Neutrophil (primary cell): Measurements from ENCODE around the gene GXYLT2.

GRCh38 chr3:72124064-72124482 lies 339.1 kb upstream of the PROK2 start:
- PRO-cap = no peak

DNA sequence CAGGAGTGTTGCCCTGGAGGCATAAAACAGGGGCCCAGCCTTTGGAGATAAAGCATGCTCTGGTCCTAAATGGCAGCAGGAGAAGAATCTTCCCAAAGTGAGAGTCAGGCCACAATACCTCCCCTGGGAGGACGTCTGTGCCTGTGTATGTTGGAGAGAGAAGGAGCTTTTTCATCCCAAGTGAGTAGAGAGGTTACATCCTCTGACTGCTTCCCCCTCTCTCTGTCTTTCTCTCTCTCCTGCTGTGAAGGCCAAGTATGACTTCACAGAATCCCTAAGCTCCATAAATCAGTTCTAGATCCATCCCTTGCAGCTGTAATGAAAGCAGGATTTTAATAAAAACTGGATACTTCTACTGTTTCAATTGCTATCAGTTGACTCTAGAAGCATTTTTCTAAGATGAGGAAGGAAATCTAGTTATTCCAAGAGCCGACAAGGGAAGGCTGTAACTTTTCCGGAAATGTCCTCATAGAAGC lies 389.1 kb upstream of the PROK2 start:
- PRO-cap = no peak

DNA sequence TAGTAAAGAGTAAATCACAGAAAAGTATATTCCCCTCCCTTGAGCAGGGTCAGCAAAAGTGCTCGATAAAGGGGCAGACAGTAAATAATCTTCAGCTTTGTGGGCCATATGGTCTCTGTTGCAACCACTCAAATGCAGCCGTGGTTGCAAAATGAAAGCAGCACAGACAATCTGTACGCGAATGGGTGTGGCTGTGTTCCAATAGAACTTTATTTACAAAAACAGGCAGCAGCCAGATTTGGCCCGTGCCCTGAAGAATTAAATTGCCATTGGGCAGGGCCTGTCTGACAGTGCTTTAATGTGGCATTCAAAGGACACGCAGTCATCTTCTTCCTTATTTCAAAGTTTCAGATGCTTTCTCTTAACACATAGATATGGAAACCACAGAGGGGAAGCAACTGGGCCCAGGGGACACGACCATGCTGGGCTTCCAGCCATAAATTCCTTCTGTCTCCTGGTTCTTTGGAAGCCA lies 489.6 kb upstream of the PROK2 start:
- PRO-cap = no peak

DNA sequence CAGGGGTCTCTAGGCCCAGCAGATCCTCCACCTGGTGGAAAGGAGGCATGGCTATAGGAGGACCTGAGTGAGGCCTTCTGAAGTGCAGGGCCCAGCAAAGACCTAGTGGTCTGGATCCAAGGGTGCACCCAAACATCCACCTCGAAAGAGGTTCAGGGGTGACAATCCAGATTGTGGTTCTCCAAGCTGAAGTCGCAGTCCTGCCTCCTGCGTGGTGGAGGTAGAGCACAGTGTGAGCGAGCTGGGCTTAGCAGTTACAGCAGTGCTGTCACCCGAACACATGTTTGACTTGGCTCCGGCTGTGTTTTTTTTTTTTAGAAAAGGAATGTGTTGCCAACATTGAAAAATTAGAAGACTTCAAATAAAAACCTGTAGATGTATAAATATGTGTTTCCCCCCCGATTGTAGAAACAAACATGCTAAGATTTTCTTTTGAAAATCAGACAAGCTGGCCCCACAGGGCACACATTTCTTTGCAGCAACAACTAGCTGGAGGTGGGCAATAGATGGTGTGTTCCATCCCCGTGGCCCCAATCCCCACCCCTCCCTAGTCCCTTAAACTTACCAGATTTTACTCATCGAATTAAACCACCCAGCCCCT lies 530.8 kb downstream of the SHQ1 start:
- PRO-cap = no peak

DNA sequence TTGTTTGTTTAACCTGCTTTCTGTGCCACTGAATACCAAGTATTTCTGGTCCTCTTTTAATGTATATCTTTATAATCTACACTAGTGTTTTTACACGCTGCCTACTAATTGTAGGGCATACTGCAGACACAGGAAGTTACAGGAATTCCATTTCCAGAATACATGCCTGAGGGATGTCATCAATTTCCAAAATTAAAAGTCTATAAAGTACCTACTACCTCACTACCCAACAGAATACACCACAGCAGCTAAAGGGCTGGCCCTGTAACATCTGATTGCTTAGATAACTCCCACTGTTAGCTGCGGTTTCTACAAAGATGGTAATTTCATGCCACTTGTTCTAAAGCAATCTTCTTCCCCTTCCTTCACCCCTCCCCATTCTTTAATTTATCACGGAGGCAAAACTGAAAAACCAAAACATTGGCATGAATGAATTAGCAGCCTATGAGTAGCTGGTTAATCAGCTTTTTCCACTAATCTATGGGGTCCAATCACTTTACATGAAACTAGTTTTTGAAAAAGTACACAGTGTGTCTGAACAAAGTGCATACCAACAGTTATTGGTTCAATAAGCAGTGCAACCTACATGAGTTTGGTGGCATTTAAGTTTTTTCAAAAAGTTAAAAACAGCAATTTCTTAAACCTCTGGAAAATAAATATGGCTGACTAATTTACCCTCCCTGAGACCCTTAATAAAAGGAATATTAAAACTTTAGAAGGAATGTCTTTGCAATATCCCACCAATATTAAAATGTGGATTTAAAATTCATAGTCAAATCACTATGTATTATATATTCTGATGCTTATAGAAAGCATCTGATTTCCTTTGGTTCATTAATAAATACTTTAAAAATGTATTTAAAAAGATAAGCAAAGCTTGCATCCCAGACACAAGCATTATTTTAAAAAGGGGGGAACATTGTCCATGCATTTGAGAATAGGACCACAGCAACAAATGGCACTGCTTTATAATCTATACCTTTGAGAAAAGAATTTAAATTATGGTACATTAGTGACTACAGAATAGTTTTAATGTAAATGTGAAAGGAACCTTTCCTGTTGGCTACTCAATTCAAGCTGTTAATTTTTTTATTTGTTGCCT lies 472.4 kb downstream of the SHQ1 start:
- PRO-cap = no peak

DNA sequence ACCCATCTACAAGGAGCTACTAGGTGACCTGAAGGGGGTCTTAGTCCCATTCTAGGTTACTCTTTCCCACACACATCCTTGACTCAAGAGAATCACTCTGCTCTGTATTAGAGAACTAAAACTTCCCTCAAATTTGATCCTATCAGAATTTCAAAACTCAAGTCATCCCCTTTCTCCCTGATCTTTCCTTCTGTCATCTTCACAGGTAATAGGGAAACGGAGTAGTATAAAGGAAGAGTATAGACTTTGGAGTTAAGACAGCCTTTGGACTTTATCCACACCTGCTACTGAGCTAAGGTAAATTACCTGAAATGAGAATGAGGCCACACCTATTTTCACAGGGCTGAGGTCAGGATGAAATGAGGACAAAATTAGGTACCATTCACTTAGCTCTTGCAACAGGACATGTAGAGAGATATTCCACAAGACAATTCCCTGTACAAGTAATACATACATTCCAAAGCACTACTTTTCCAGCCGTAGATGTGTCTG lies 462.0 kb downstream of the SHQ1 start:
- PRO-cap = no peak

GRCh38 chr3:72655018-72655445 lies 193.2 kb downstream of the SHQ1 start:
- PRO-cap = no peak

- PRO-cap = no peak
Measured at GRCh38 chr3:72738283-72739467, 109.6 kb downstream of the SHQ1 start.

GRCh38 chr3:72887806-72888807 lies at the start of gene GXYLT2:
Gene GXYLT2, plus strand, starts transcription at chr3:72888046.
- PRO-cap = no peak

DNA sequence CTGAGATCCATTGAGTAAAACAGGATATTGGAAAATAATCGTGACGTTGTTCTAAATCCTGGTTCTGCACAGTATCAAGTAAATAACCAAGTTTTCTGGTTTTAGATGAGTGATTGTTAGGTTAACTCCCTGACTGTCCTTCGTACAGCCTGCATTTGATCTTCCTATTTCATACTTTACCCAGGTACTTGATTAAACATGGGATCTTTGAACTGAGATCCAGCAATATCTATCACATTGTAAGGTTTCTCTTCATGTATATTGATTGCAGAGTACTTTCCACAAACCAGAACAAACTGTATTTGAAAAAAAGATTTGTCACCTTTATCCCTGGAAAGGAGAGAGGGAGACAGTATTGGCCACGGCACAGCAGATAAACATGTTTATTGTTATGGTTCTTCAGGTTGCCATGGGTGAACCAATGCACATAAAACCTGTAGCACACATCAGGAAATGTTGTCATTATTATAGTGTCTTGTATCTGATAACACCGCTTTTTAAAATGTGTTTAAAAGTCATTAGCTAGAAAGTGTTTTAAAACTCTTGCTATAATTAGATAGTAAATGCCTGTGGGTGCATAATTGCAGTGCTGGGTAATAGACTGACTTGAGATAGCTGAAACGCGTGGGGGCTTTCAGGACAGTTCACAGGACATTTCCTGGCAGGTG lies 36.0 kb upstream of the PPP4R2 start:
- PRO-cap = no peak

- PRO-cap = no peak
Measured at GRCh38 chr3:72979478-72980137, 17.0 kb upstream of the PPP4R2 start.

GRCh38 chr3:73008090-73008809 lies 11.6 kb downstream of the PPP4R2 start:
- PRO-cap = no peak

GRCh38 chr3:73022214-73023003 lies 25.8 kb downstream of the PPP4R2 start:
- PRO-cap = no peak

GRCh38 chr3:73028896-73030008 lies 32.2 kb upstream of the EBLN2 start:
- PRO-cap = no peak

GRCh38 chr3:73382638-73383667 lies 241.8 kb downstream of the PDZRN3 start:
- PRO-cap = no peak

- PRO-cap = no peak
Measured at GRCh38 chr3:73383668-73384237, 241.0 kb downstream of the PDZRN3 start.

GRCh38 chr3:73448028-73448692 lies 176.6 kb downstream of the PDZRN3 start:
- PRO-cap = no peak

GRCh38 chr3:73518864-73519069 lies 106.0 kb downstream of the PDZRN3 start:
- PRO-cap = no peak

GRCh38 chr3:73608062-73608492 lies 16.7 kb downstream of the PDZRN3 start:
- PRO-cap = no peak

DNA sequence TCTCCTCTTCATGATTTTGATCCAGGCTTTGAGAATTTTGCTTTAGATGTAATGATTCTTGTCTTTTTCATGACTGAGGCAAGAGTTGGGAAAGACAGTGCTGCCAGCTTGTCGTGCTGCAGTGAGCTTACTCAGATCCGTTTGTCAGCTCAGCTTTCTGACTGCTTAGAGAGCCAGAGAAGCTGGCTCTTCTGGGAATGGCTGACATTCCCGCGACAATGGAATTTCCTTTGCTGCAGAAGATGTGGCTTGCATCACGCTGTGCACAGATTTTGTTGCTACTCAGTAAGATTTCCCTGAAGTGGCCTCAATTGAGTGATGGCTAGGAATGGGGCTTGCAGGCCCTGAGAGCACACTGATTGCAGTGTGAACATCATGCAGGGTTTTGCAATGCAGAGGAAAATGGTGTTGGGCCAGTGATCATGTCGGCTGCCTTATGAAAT lies 102.3 kb upstream of the PDZRN3 start:
- PRO-cap = no peak